Epithelial cell of prostate (primary cell): ENCODE data around the genes ANKRD52, IL23A, MIP, NACA, PRIM1, ZBTB39 and TAC3.

GRCh38 chr12:56159839-56161011 lies 2.1 kb downstream of the MYL6 start:
- RRBS = no CpG with 5 or more reads among the region's 12 CpGs

- RRBS = no CpG with 5 or more reads among the region's 2 CpGs
These were observed 3.6 kb downstream of the MYL6 start for GRCh38 chr12:56161808-56162069.

- RRBS = no CpG with 5 or more reads among the region's 6 CpGs
These were observed 4.8 kb downstream of the MYL6 start for GRCh38 chr12:56162969-56163254.

DNA sequence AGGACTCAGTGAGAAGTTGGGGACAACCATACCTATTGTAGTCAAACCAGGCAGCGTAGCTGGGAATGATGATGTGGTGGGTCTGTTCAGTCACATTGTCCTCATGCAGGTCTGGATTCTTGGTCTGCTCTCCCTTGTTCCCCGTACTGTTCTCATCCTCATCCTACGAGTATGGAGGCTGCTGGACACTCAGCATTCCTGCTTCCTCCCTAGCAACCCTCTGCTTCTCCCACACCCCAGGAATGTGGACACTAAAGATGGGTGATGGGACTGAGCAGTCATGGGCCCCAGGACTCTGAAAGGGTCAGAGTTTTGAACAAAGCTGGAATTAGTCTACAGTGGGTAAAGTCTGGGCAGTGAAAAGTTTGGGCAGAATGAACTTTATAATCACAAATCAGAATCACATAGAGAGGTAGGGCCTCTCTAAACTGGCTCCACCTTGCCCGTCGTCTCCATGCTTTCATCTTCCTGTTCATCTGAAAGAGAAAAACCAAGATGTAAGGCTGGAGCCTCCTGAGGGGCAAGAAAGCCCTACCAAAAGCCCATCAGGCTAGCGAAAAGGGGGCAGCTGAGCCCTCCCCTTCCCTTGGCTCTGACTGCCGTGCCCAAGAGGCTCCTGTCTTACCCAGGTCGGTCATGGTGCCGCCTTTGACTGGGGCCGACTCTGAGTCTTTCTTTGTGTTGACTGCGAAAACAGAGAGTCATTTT lies 10.8 kb downstream of the SMARCC2 start:
- RRBS = no CpG with 5 or more reads among the region's 11 CpGs

GRCh38 chr12:56241817-56242651 lies 12.2 kb downstream of the SLC39A5 start:
- RRBS = no CpG with 5 or more reads among the region's 8 CpGs

GRCh38 chr12:56243879-56244367 lies 14.1 kb downstream of the SLC39A5 start:
- RRBS = no CpG with 5 or more reads among the region's 4 CpGs

GRCh38 chr12:56258186-56259285 lies at the start of gene ANKRD52:
Gene ANKRD52, minus strand, starts transcription at chr12:56258384.
- RRBS = 2% methylated on average over 35 of the region's 78 CpGs

DNA sequence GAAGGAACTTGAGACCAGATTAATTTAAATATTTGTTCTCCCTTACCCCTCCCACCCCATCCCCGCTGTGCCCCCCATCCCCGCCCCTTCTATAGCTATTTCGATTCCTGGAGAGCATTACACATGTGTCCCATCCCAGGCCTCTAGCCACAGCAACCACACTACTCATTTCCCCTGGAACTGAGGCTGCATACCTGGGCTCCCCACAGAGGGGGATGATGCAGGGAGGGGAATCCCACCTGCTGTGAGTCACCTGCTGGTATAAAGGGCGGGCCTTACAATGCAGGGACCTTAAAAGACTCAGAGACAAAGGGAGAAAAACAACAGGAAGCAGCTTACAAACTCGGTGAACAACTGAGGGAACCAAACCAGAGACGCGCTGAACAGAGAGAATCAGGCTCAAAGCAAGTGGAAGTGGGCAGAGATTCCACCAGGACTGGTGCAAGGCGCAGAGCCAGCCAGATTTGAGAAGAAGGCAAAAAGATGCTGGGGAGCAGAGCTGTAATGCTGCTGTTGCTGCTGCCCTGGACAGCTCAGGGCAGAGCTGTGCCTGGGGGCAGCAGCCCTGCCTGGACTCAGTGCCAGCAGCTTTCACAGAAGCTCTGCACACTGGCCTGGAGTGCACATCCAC lies at the start of gene IL23A:
Gene IL23A (plus strand): TSS at position 323 of the 631 bp plus-strand sequence.
- RRBS = no CpG with 5 or more reads among the region's 8 CpGs

GRCh38 chr12:56424673-56425282 lies 24.4 kb downstream of the TIMELESS start:
- RRBS = no CpG with 5 or more reads among the region's 8 CpGs

DNA sequence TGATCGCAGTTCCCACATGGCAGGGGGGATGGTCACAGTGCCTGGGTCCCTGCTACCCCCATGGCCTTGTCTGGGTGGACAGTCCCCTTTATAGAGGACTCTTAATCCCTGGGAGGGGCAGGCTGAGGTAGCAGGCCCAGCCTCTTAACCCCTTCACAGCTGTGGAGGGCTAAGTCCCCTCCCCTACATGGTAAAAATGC lies at the start of gene MIP:
Gene MIP (minus strand): TSS at position 62 of the 200 bp plus-strand sequence.
- RRBS = no CpG with 5 or more reads among the region's 1 CpG

DNA sequence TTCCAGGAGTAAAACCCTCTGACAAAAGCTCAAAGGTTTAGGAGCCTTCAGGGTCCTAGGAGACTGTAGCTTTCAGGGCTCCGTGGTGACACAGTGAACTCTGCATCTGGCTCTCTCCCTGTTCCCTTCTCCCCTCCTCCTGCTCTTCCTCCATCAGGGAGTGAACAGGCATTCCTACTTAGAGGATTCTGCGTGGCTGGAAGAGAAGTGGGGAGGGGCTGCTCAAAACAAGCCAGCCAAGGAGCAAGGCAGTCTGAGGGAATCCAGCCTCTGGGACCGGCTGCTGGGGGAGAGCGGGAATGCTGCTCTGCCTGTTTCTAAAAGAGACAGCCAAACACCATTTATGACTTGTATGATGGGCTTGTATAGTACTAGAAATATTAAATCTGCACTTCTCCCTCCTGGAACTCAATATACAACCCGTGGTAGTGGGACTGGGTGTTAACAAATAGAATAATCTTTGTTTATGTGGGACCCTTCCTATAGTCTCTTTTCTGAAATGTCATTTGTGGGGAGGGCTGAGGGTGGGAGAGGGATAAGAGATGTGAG lies 49.6 kb downstream of the RBMS2 start:
- RRBS = no CpG with 5 or more reads among the region's 5 CpGs

DNA sequence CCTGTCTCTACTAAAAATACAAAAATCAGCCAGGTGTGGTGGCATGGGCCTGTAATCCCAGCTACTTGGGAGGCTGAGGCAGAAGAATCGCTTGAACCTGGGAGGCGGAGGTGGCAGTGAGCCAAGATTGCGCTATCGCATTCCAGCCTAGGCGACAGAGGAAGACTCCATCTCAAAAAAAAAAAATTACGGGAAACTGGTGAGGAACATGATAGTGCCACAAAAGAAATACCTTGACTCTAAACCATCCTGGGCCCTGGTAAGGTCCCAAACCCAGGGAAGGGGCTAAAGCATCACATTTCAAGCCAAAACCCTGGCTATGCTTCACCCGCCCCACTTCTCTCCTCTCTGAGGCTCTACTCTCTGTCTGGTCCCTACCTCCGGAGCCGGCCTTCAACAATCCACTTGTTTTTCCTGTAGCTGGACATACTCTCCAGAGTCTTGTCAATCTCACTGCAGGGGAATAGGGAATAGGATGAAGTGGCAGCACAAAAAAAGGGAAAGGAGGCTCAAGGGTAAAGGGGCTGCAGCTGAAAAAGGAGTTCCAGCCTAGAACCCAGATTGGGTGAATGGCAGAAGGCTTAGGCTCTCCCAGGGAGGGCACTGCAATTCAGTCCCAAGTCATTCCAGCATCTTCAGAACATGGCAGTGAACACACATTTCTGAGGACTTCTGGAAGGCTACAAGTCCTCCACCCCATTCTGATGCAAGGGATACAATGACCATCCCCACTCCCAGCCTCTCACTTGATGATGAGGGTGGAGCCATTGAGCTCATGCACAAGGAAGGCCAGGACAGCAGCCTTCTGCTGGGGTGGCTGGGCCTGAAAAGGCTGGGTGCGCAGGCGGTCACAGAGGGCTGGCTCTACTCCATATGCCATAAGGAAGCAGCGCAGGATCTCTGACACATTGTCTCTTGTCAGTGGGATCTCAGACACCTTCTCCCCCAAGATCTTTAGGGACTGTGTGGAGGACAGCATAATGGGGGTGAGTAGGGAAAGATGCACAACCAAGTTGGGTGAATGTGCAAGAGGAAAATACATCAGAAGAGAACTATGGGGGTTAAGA lies 26.0 kb downstream of the BAZ2A start:
- RRBS = no CpG with 5 or more reads among the region's 12 CpGs

DNA sequence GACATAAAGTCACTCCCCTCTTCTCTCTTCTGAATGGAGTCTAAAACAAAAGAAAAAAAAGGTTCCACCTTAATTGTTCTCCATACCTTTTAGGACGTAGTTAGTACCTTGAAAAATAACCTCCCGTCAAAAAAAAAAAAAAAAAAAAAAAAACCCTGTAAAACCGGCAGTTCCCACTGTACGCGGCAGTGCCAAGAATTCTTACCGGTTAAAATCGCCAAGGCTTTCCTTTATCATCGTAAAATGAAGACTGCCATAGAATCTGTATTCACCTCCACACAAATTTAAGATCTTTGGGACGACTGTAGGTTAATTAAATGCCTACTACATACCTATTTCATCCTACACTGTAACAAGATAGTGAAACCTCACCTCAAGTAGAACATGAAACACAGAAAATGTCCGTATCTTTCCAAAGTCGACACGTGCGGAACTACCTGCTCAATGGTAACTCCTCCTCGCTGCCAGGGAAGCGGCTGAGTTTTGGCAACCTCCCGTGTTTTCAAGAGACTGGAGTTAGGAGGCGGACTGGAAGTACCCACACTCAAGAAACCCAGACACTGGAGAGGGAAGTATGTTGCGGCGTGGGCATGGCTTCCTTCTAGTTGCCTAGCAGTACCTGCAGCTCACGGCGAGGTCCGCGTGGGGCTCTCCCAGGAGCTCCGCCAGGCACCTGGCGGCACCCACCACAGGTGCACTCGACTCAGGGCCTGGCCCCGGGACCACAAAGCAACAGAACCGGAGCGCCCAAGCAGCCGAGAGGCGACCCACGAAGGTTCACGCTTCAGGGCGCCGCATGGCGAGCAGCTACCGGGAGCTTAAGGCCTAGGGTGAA lies 989 bp downstream of the PTGES3 start:
- RRBS = under 1% methylated on average over 13 of the region's 37 CpGs

- RRBS = no CpG with 5 or more reads among the region's 11 CpGs
These were observed 553 bp downstream of the NACA start for GRCh38 chr12:56724582-56724910.

- RRBS = 2% methylated on average over 3 of the region's 47 CpGs
These were observed at the start of gene NACA for GRCh38 chr12:56724911-56725758. Gene NACA, minus strand, starts transcription at chr12:56725299.

GRCh38 chr12:56751725-56752628 lies at the start of gene PRIM1:
Gene PRIM1, minus strand, starts transcription at chr12:56752323.
- RRBS = under 1% methylated on average over 14 of the region's 63 CpGs

- RRBS = no CpG with 5 or more reads among the region's 6 CpGs
These were observed 17.1 kb downstream of the SDR9C7 start for GRCh38 chr12:56916720-56917833.

- RRBS = under 1% methylated on average over 43 of the region's 101 CpGs
These were observed at the start of gene ZBTB39 for GRCh38 chr12:57005765-57007012. Gene ZBTB39, minus strand, starts transcription at chr12:57006546.

GRCh38 chr12:57016235-57016793 lies at the start of gene TAC3:
Gene TAC3, minus strand, starts transcription at chr12:57016529.
- RRBS = 41% methylated on average over 3 of the region's 8 CpGs